ENCODE measurements around the gene BCAS4.

GRCh38 chr20:50149397-50149799, 4.1 kb downstream of the PEDS1 start:
- PRO-cap, result no peak

DNA sequence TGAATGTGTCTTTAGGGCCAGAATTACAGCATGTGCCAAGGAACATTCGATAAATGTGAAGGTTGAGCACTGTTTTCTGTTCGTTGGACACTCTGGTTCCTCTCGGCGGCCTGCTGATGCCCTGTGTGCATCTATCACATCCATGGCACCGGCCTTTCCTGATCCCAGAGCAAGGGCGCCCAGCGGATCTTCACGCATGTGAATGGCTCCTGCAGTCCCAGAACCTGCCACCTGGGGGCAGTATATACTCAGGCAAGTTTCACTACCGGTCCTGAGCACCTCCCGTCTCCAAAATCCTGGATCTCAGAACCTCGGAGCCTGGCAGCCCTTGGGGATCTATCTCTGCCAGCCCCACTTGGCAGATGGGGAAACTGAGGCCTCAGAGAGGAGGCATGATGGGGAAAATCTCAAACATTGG, 4.4 kb upstream of the CEBPB start:
- PRO-cap, result no peak

- PRO-cap, result bidirectional peak, plus-strand start at chr20:50216922, minus-strand start at chr20:50216624
Observed at GRCh38 chr20:50216540-50217030, 26.0 kb downstream of the CEBPB start.

DNA sequence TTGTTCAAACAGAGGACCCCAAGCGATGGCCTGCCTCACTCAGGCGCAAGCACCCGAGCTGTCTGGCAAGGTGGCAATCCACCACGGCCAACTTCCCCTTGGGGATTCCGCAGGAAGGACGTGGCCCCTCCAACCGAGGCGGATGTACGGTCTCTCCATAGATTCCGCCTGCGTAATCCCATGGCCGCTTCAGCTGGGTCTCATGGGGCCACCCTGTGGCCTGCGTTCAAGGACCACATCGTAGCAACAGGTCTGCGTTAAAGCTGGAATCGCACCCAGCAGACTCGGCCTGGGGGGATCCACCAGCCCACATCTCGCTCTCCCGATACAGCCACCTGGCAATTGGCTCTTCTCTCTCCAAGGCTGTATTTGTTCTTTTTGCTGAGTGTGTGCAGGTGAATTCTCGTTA, 80.0 kb downstream of the CEBPB start:
- PRO-cap, result no peak

DNA sequence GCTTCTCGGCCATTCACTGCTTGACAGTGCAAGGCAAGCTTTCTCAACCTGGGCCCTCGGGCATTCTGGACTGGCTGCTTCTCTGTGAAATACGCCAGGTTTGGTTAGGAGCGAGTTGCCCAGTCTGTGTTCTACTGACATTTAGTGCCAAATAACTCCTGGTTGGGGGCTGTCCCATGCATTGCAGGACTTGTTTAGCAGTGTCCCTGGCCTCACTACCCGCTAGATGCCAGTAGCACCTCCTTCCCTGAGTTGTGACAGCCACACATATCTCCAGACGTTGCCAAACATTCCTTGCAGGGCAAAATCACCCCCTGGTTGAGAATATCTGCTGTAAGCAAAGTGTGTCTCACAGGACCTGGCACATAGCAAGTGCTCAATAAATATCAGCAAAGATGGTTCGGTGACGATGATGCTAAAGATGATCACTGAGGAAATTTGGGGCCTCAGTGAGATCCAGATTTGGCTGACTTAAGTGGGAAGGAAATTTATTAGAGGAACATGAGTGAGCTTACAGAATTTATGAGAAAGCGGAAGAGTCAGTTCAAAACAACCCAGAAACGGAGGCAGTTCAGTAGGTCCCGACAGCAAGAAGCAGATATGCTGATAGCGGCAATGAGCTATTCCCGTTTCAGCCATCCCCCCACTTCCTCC, 157.1 kb downstream of the CEBPB start:
- PRO-cap, result no peak

- PRO-cap, result no peak
Observed at GRCh38 chr20:50350305-50350984, 159.7 kb upstream of the PTPN1 start.

DNA sequence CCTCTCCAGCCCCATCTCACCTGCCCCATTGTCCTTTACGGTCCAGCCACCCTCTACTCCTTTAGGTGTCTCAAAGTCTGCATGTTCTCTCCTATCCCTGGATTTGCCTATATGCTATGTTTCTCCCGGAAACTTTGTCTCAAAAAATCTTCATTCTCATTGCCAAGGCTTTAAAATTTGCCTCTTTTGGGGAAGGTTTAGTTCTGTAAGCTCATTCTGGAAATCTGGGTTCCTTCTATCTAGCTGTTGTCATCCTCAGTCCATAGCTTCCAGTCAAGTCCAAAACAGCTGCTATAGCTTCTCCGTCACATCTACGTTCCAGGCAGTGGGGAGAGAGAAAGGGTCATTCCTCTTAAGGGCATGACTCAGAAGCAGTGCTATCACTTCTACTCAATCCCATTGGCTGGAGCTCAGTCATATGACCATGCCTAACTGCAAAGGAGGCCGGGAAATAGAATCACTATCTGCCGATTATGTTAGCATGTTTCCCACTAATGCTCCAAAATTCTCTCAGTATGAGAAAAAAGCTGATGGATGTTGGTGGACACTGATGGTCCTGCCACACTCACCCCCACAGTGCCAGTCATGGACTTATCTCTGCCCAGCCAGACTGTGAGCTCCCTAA, 141.4 kb upstream of the PTPN1 start:
- PRO-cap, result no peak

GRCh38 chr20:50389160-50389850, 120.9 kb upstream of the PTPN1 start:
- PRO-cap, result no peak

DNA sequence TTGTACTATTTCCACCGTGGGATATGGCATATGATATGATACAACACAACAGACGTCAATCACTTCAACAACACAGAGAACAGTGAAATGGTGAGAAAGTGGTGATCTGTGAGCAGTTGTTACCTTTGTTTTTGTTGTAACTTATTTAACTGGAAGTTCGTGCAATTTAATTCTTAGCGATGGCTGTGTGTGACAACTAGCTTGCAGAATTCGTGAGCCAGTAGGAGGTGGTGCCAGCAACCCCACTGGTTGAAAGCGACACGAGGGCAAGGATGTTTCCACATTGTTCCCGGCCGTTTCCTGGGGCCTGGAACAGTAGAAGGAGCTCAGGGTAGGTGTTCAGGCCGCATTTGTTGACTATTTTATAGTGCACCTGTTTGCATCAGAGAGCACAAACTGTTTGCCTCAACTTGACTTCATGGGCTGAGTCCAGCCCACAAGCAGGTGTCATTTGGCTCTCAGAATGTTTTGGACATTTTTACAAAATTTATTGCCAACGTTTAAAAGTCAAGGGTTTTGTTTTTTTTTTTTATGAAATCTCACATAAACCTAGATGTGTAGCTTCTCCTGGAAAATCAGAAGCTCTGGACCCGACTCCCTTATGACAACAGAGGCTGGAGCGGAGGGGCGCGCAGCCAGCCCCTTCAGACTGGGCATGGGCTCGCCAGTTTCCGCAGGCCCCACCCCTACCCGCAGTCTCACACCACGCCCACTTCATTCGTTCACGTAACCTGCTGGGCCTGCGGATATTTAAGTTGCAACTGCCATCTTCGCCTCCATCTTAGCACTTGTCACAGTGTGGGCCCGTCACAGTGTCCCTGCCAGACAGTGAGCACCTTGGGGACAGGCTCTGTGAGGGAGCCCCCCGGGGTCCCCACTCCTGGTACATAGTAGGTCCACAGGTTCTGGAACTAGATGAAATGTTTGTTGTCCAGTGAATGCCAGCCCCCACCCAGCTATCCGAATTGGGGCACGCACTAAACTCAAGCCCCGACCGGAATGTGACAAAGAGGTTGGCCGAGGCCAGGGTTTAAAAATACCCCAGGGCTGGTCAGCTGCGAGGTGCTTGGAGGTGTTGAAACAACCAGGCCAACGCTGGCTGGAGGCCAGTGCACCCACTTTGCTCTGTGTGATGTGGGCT, 111.8 kb upstream of the PTPN1 start:
- PRO-cap, result no peak

GRCh38 chr20:50400065-50400555, 110.1 kb upstream of the PTPN1 start:
- PRO-cap, result no peak

- PRO-cap, result no peak
Observed at GRCh38 chr20:50456170-50456568, 54.0 kb upstream of the PTPN1 start.

DNA sequence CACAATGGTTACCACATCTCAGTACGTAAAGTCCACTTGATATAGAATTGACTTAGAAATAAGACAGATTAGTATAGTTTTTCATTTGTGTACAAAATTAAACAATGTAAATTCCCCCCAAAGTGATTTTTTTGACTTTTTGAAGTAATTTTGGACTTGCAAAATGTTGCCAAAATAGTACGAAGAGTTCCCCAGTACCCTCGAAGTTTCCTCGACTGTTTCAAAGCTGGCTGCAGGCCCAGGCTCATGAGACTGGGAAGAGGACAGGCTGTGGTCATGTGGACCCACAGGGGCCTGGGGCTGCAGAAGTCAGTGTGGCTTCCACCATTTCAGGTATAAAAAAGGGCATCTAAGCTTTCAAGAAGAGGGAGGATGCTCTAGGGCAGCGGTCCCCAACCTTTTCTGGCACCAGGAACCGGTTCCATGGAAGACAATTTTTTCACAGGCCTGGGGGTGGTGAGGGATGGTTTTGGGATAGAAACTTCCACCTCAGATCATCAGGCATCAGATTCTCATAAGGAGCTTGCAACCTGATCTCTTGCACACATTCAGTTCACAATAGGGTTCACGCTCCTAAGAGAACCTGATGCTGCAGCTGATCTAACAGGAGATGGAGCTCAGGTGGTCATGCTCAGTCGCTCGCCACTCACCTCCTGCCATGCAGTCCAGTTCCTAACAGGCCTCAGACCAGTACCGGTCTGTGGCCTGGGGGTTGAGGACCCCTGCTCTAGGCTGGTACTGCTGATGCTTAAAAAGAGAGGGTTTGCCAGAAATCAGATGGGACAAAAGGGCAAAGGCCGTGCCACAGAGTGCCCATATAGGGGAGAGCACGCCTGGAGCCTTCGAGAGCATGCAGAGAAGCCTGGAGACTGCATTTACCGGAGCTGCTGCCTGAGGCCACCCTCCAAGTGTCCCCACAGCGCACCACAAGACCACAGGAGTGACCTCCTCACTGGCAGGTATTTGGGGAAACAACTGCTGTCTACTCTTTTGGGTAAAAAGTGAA, 75.2 kb downstream of the PTPN1 start:
- PRO-cap, result no peak

- PRO-cap, result no peak
Observed at GRCh38 chr20:50624408-50624997, 66.8 kb downstream of the RIPOR3 start.

DNA sequence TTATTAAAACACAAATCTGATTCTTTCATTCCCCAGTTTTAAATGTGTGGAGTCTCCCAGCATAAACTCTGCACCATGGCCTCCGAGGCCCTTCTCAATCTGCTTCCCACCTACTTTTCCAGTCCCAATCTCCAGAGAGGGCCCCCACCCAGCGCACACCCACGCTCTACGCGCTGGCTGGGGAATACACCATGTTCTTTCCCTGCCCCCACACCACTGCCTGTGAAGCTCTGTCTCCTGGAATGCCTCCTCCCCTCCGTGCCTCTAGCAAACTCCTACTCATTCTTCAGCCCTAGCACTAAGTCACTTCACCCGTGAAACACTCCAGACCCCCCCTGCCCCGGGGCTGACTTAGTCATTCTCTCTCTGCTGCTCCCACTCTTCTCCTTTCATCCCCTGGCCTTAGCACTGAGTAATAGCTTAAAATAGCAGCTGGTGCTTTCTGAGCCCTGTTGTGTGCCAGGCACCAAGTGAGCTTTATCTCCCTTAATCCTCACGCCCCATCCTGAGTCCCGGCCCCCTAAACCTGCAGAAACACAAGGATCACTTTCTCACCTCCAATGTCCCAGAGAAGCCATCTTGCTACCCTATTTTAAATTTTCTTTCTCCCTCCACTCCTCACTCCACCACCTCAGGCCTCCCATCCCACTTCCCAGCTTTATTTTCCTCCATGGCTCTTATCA, 6.5 kb upstream of the PARD6B start:
- PRO-cap, result no peak

DNA sequence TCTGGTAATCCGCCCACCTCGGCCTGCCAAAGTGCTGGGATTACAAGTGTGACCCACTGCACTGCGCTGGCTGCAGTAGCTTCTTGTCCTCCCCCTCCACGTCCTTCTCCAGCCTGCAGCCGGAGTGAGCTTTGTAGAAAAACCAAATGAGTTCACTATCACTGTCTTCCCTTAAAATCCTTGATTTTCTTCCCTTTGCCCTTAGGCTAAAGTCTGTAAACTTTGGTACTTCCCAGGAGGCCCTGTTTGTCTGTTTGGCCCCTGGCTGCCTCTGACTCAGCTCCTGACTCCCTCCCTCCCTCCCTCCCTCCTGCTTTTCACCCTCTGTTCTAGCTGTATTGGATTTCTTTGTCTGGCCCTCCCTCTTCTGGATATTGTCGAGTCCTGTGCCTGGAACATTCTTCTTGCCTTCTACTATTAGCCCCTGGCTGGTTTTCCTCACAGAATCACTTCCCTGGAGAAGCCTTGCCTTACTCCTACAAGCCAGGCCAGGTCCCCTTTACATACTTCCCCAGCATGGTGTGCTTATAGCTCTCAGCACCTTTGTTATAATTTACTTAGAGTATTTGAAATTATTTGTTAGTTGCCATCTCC, 13.1 kb downstream of the PARD6B start:
- PRO-cap, result bidirectional peak, plus-strand start at position 398 of the sequence, minus-strand start at position 273 of the sequence

GRCh38 chr20:50745361-50746390, 14.3 kb downstream of the PARD6B start:
- PRO-cap, result no peak

DNA sequence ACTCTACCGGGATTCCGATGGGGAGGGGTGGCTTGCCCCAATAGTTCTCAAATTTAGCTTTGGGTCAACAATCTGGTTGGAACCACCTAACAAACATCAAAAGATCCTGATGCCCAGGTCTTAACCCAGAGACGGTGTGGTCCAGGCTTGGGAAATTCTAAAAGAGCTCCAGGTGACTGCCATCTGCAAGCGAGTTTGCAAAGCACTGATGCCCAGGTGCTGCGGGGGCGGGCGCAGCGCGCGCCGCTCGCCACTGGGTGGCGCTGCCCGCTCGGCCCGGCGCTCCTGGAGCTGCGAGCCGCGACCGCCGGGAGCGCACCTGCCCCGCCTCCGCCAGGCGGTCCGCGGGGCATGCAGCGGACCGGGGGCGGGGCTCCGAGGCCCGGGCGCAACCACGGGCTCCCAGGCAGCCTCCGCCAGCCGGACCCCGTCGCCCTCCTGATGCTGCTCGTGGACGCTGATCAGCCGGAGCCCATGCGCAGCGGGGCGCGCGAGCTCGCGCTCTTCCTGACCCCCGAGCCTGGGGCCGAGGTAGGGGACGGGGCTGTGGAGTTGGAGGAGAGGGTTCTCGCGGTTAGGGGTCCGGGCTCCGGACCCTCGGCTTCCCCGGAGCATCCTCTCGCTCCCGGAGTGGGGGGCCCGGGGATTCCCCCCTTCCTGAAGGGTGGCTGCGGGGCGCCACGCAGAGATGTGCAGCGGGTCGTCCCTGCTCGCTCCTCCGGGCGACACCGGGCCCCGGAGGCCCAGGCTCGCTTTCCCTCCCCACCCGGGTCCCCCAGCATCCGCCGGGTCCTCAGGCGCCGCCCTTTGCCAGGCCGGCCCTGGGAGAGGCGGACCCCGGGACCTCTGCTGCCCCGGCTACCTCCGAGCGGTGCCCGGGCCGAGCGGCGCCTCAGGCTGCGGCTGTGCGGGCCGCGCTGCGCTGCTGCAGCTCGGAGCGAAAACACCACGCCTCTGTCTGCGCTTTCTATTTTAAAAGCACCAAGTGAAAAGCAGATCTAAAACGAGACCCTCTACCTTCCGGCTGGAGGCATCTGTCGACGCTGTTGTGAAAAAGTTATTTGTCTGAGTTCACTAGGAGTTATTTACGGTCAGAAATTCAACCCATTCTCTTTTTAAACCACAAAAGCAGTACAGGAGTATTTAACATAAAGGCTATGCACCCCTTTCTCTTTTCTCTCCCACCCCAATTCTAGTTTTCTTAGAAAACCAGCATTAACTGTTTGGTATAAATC, at the start of gene BCAS4:
TSS of gene BCAS4 (plus strand) at position 419 of the 1,235 bp plus-strand sequence.
- PRO-cap, result bidirectional peak, plus-strand start at position 451 of the sequence, minus-strand start at position 210 of the sequence

DNA sequence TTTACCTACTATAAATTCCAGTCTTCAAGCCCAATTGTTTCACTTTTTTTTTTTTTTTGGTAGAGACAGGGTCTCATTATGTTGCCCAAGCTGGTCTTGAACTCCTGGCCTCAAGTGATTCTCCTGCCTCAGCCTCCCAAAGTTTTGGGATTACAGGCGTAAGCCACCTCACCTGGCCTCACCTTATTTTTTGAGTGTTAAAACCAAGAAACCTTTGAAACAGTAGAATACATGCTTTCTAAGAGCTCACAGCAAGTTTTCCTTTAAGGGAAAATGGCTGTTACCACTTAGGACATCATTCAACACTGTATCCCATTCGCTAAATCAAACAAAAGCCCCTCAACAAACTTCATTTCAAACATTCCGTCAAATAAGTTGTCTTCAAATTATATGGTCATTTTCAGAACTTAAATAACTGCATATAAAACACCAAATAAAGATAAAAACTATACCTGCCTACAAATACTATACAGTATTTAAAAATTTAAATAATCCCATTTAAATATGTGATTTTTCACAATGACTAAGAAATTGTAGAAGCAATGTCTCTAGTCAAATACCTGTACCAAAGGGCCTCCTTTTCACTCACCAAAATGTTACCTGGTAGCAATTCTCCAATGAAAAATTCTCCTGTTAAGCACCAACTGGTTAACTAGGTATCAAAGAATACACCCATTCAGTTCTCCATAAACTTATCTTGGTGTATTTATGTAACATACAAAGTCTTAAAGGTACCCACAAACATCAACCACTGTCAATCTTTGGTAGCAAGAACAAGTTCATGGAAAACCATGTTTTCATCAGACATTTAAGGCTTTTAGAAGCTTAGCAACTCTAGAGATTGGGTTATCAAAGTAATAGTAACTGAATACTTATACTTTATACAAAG, 3.5 kb downstream of the ADNP start:
- PRO-cap, result no peak

DNA sequence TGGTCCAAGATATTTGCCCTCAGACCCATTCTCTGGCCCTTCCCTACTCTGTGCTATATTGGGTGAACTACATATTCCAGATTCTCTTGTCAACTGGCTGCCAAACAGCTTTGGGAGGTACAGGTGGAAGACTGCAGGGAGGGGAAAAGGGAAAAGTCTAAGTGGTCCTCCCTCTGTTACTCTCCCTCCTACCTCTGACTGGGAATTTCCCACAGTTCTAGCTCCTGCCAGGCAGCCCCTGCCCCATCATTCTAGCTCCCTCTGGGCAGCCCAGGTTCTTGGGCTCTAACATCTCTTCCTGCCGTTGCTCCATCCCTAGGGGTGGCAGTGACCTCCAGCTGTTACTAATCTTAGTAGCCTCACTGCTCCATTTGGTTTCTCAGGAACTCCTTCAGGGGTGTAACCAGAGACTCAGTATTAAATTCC, 10.3 kb downstream of the DPM1 start:
- PRO-cap, result no peak

- PRO-cap, result no peak
Observed at GRCh38 chr20:51382935-51383773, 159.4 kb downstream of the NFATC2 start.

All from progenitor cell of endocrine pancreas (in vitro differentiated cells).